Panc1 (cell line): ENCODE results near the gene CLASP2.

DNA sequence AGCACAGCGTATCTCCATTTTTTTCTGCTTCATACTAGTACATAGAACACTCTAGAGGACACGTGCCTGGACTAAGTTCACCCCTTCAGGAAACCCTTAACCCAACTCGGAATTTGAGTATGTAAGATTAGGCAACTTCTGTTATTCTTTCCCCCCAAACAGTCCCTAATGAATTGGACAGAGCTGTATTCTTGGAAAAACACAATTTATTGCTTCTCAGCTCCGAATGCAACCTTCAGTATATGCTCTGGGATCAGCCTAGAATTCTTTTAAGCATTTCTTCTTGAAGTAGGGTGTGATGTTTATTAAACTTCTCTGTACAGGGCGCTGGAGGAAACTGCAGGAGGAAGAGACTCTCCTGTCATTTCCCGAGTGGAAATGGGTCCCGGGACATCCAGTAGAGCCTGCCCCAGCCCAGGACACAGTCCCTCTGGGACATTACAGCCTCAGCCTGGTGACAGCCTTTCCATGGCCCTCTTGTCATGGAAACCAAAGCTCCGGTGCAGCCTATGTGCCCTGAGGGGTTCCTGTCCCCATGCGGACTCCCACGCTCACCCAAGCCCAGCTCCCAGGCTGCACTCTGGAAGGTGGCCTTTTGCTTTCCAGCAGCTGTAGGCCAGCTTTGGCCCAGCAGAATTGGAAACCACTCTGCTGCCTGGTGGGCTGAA, 37.2 kb upstream of the CMTM8 start:
- RRBS, 2 experiments, result 56% methylated on average over 2 of the region's 10 CpGs; no CpG with 5 or more reads in 1 of the 2 experiments

GRCh38 chr3:32213385-32213739, 25.1 kb upstream of the CMTM8 start:
- RRBS, 2 experiments, result no CpG with 5 or more reads among the region's 7 CpGs

DNA sequence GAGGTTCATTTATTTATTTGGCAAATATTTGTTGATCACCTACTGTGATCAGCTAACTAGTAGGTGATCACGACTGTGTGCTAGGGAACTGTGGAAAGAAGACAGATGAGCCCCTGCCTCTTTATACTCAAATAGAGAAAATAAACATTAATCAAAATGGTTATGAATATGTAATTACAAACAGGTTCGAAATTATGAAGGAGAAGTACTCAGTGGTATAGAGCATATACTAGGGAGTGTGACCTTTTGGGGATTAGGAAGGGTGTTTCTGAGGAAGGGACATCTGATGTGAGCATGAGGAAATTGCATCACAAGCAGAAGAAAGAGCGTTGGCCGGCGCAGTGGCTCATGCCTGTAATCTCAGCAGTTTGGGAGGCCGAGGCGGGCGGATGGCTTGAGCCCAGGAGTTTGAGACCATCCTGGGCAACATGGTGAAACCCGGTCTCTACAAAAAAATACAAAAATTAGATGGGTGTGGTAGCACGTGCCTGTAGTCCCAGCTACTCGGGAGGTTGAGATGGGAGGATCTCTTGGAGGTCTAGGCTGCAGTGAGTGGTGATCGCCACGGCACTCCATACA, 6.8 kb downstream of the CMTM7 start:
- RRBS, 2 experiments, result no CpG with 5 or more reads among the region's 13 CpGs

- RRBS, 2 experiments, result no CpG with 5 or more reads among the region's 7 CpGs
Measured at GRCh38 chr3:32428844-32429213, 37.2 kb downstream of the CMTM7 start.

DNA sequence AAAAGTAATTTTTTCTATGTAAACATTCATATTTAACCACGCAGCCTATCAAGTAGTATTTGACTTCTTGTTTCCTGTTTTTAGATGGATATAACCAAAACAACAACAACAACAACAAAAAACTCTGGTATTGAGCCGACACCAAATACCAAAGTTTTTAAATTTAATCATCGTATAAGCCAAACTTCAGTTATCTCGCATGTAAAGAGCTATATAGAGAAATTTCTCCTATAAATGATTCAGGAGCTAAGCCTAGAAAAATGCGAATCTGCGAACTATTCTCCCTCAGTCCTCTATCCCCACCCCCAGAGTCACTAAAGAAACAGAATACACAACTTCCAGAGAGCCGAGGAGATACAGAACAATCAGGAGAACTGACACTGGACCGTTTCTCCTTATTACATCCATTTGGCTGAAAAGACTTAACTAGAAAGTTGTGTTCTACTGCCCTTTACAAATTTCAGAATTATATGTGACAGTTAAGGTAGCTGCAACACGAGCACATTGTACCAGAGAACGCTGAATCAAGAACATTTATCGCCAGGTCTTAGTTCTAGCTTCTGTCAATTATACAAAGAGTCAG, 1.2 kb downstream of the DYNC1LI1 start:
- RRBS, 2 experiments, result no CpG with 5 or more reads among the region's 11 CpGs

- RRBS, 2 experiments, result no CpG with 5 or more reads among the region's 6 CpGs
Measured at GRCh38 chr3:32577462-32578163, 7.0 kb upstream of the DYNC1LI1 start.

DNA sequence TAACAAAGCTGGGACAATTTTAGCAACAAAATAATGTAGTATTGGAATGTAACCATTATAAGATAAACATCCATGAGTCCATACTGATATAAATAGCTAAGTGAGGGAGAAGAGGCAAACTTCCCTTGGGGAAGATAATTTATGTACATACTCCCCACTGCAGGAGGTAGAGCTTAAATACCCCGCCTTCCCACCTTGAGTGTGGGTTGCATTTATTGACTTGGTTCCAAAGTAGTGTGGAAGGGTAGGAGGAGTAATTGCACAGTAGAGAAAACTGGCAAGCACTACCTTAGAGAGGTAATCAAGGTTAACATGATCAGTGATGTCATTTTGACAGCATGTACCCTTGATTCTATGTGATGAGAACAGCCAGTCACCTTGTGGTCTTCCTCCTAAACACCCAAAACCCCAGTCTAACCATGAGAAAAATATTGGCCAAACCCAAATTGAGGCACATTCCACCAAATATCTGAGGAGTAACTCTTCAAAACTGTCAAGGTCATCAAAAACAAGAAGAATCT, 924 bp upstream of the CNOT10 start:
- RRBS, 2 experiments, result no CpG with 5 or more reads among the region's 1 CpG

GRCh38 chr3:32781198-32782042, 36.4 kb upstream of the TRIM71 start:
- RRBS, 2 experiments, result under 1 to 3% methylated on average over 9 to 13 of the region's 59 CpGs

DNA sequence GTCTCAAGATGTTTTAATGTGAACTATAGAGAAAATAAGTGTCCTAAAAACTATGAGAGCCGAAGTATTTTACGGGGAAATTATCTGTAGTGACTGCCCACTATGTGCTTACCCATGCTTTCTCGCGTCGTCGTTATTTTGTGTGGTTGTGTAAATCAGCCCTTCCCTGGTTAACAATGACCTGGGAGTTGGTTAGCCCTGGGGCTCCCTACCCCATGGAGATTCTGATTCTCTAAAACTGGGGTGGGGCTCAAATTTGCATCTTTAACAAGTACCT, 26.1 kb downstream of the TRIM71 start:
- RRBS, 2 experiments, result no CpG with 5 or more reads among the region's 6 CpGs

GRCh38 chr3:32969676-32970097, 18.2 kb downstream of the CCR4 start:
- RRBS, 2 experiments, result no CpG with 5 or more reads among the region's 4 CpGs

DNA sequence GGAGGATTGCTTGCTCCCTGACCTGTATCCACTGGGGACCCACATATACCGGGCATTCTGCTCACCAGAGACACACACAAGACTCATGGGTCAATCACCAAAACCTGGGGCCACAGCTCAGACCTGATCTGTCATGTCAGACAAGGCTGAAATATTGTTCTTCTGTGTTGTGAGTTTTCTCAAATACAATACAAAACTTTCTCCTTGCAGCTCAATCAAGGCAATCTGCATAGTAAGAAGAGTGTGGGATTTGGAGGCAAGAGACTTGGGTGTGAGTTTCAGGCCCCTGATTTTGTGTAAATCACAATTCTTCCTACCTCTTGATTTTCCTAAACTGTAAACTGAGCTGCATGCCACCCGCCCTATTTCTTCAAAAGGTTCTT, 38.1 kb downstream of the CCR4 start:
- RRBS, 2 experiments, result no CpG with 5 or more reads among the region's 2 CpGs

DNA sequence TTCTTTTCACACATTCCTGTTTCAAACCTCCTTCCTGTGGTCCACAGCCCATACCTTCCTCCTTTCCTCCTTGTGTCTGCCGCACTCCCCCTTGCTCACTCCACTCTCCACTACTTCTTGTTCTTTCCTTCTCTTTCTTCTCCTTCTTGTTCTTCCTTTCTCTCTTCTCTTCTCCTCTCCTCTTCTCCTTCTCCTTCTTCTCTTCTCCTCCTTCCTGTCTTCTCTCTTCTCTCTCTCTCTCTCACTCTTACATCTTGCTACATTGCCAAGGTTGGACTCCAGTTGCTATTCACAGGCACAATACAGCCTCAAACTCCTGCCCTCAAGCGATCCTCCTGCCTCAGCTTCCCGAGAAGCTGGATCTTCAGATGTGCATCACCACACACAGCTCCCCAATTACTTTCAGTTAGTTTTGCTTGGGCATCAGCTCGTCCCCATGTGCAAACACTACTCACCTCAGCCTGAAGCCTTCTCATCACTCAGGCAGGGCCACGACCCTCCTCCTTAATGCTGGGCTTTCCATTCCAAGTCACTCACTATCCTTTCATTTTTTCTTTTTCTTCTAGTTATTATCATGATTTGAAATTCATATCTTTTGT, 49.6 kb downstream of the CCR4 start:
- RRBS, 2 experiments, result no CpG with 5 or more reads among the region's 5 CpGs

DNA sequence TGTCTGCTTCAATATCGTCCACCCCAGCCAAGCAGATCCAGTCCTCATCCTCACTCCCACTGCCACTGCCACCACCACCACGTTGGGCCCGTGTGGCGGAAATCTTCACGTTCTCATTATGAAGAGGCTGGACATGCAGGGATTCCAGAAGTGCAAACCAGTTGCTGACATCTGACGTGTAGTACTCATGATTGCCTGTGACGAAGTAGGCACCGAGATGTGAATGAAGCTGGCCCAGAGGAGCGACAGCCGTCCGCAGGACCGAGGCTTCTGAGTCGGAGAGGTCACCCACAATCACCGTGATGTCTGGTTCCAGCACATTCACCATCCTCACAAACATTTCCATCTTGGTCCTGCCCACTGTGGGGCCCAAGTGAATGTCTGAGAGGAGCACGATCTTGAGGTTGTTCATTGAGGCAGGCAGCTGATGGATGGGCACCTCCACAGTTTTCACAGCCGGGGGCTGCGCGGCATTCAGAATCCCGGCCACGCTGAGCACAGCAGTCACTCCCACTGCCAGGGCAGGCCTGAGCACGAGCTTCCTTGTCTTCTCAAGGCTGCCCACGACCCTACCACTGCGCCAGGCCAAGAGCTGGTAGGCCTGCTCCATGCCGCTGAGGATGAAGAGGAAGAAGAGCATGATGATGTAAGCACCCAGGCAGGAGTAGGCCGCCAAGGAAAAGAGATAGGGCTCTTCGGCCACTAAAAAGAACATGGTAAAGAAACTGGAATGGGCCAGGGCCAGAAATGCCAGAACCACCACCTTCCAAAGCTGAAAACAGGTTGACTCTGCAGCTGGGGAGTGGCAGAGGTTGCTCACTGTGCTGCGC, 3.6 kb downstream of the GLB1 start:
- RRBS, 2 experiments, result no CpG with 5 or more reads among the region's 27 CpGs

DNA sequence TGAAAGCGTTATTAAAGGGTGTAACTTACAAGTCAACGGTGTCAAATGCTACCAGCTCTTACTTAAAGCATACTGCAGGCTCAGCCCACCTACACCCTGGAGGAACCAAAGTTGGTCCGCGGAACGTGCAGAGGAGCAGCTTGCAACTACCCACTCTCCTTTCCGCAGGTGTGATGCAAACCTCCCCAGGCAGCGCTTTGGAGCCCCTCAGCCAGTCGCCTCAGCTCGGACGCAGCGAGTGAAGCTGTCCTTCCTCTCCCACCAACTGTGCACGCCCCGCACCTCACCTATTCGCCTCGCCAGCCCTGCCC, 939 bp downstream of the GLB1 start:
- RRBS, 2 experiments, result no CpG with 5 or more reads among the region's 15 CpGs

- RRBS, 2 experiments, result no CpG with 5 or more reads among the region's 10 CpGs
Measured at GRCh38 chr3:33448102-33448510, 7.9 kb upstream of the UBP1 start.

GRCh38 chr3:33594714-33595429, 123.2 kb downstream of the CLASP2 start:
- RRBS, 2 experiments, result no CpG with 5 or more reads among the region's 2 CpGs

- RRBS, 2 experiments, result under 1 to 5% methylated on average over 20 of the region's 93 CpGs
Measured at GRCh38 chr3:33717601-33718498, at the start of gene CLASP2. Gene CLASP2, minus strand, starts transcription at chr3:33718254.

- RRBS, 2 experiments, result 15 to 19% methylated on average over 5 of the region's 16 CpGs
Measured at GRCh38 chr3:35664362-35665032, 25.2 kb downstream of the ARPP21 start.

DNA sequence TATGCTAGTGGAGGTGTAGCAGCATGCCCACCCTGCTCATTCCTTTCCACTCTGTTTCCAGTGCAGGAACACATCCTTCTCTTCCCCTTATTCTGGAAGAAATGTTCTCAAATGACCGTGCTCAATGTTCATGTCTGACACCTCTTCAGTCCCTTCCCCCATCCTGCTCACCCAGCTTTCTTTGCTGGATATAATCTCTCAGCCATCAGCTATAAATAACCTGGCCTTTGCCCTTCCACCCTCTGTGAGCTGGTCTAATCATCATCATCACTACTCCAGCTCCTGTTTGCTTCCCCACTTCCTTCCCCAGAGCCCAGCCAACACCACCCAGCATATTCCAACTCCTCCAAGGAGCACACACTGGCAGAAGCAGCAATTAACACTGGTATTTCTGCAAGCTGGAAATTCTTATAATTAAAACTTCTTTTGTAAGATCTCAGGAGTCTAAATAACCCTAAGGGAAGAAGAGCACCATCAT, 31.0 kb downstream of the DCLK3 start:
- RRBS, 2 experiments, result no CpG with 5 or more reads among the region's 1 CpG

DNA sequence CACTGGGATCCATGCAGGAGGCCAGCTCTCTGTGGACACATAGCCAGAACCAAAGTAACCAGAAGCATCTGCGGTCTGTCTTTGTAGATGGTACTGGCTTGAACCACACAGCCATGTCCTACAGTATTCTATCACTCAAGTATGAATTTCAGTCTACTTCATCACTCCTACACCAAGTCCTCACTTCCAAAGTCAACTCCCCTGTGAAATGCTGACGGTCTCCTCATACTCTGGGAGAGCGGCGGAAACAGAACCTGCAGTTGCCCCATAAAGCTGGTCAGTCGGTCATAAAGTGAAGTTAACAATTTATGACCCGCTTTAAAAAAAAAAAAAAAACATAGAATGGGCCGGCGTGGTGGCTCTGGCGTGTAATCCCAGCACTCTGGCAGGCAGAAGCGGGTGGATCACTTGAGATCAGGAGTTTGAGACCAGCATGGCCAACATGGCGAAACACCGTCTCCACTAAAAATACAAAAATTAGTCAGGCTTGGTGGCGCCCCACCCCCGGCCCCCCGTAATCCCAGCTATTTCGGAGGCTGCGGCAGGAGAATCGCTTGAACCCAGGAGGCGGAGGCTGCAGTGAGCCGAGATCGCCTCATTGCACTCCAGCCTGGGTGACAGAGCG, 2.2 kb downstream of the TRANK1 start:
- RRBS, 2 experiments, result no CpG with 5 or more reads among the region's 22 CpGs